Left cardiac atrium (tissue), 1 donor: ENCODE results near the genes UNC5CL and TREM2.

GRCh38 chr6:39871358-39871789 lies 62.9 kb downstream of the MOCS1 start:
- PRO-cap = no peak

DNA sequence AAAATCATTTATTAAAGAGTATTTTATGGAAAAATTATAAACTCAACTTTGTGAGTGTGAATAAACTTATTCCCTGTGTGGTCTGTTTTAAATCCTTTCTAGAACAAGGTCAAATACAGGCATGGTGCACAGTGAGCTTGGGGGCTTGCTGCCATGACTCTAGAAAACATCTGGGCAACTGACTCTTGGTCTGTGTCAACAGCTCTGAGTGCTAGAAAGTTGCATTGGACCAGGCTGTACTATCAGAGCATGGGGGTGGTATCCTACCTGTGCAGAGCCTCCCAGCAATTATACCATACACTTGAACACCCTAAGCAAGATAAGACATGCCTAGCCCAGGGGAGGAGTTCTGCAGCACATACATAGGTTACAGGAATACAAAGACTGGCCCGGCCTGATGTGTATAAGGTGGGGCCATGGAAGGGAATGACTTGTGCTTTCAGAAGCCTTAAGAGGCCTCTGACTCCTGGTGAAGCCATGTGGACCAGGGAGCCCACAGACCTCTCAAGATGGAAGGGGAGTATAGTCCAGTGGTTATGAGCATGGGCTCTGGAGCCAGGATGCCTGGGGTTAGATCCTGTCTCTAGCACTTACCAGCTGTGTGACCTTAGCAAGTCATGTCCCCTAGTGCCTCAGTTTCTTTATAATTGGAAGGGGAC lies 11.4 kb upstream of the MOCS1 start:
- PRO-cap = no peak

DNA sequence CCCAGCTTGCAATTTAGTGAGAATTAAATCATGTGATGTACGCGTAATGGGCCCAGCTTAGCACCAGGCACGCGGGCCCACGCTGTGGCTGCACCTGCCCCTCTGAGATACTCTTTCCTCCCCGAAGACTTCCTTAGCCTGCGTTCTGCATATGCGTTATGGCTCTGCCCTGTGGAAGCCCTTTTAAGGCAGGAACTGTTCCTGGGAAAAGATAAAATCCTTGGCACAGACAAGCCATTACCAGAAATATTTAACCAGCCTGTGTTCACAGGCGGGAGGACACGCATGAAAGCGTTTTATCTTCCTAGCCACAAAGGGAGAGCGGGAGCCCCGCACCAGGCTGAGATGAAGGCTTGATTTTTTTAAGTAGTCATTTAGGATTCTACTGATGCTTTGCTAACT lies 311.0 kb downstream of the LRFN2 start:
- PRO-cap = no peak

GRCh38 chr6:40298541-40298819 lies 288.7 kb downstream of the LRFN2 start:
- PRO-cap = no peak

GRCh38 chr6:40349074-40349552 lies 238.1 kb downstream of the LRFN2 start:
- PRO-cap = no peak

- PRO-cap = no peak
Observed at GRCh38 chr6:40444584-40444975, 142.6 kb downstream of the LRFN2 start.

DNA sequence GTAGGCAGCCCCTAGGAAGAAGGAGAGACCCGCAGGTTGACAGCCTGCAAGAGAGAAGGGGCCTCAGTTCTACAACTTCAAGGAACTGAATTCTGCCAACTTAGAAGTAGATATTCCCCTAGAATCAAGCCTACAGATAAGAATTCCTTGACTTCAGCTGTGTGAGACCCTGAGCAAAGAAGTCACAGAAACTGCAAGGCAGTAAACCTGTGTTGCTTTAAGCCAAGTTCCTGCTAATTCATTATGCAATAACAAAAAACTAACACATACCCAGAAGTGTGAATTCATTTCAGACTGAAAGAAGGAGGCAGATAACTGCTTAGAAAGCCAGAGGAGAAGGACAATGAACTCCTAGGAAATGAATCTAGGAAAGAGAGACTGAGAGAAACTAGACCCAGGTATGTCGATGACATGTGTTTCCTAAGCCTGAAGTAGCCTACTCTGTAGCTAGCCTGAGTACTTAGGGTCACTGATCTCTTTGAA lies 131.1 kb downstream of the LRFN2 start:
- PRO-cap = no peak

DNA sequence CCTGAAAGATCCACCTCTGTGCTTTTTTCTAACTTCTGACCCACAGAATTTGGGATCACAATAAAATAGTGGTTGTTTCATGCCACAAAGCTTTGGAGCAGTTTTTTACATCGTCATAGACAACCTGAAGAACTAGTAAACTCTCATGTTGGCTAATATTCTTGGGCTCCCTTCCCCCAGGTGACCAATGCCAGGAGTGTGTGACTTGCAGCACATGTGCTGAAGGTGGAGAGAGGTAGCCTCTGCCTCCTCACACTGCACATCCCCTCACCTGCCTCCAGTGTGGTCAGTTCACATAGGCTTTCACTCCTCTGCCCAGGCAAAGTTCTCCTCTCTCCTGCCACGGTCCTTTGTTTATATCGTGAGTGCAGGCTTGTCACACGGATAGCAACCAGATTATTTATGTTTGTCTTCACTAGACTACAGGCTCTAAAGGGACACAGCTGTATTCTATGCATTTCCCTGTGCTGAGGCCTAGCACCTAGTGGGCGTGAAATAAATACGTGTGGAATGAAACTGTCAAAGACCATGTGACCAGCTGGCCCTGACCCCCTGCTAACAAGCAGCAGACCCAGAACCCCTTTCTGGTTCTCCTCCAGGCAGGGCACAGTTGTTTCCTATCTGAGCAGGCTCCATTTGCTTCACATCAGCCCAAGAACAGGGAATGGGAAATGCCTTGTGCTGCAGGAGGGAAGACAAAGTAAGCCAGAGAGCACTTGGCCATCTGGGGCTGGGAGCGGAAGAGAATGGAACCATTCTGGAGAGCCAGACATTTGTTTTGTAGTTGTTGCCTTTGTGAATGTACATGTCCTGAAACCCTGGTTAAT lies 42.4 kb downstream of the UNC5CL start:
- PRO-cap = no peak

DNA sequence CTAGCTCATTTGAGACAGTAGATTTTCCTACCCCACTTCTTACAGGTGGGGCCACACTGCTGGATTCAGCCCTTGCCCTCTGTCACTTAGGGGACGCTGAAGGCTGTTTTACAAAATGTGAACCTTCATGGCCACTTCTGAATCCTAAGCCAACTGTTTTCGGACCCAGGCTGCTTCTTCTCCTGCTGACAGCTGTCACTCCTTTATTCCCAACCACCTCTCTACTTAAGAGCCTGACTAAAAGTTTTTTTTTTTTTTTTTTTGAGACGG lies 35.1 kb downstream of the UNC5CL start:
- PRO-cap = no peak

- PRO-cap = no peak
Observed at GRCh38 chr6:41039138-41039807, at the start of gene UNC5CL. UNC5CL (minus strand) TSS chr6:41039221.

DNA sequence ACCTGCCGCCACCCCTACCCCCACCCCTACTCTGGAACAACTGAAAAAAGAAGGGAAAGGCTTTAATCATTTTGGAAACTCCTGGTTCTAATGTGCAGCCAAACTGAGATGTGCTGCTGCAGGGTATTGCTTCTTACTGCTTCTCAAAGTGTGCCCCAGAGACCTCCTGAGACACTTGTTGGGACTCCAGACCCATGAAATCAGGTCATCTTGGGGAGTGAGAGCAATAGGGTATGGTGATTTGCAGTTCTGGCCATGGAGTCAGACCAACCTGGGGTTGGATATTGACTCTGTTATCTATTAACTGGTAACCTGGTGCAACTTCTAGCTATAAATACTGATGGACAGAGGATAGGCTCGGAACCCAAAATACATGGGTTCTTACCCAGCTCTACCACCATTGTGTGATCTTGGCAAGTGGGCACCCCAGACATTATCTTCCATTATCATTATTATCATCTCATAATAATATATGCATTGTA lies 3.8 kb downstream of the TSPO2 start:
- PRO-cap = no peak

- PRO-cap = bidirectional peak, plus-strand start at chr6:41055437, minus-strand start at chr6:41055358
Observed at GRCh38 chr6:41055166-41055755, 2.3 kb downstream of the APOBEC2 start.

DNA sequence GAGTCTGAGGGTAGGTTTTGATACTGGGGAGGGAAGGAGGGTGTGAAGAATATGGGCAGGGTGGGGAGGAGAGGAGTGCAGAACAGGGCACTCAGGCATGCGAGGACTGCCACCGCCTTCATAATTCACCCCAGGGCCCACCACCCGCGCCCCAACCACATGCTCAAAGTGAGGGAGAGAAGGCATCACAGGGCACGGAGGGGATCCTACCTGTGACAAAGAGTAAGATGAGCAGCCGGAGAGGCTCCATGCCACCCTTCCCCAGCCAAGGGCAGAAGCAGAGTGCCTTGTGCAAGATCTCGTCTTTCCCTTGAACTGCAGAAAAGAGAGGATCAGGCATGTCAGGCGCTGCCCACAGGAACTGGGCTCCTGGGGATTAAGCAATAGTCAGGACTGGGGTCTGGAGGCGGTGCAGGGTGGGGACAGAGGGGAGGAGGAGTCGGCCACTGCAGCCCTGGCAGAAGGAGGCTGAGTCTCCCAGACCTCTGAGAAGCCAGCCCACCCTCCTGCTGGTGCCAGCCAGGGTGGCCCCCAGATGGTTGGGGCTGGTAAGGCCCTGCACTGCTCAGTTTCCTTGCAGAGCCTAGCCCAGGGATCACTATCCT lies at the start of gene TREM2:
TSS of gene TREM2 (minus strand) at position 284 of the 605 bp plus-strand sequence.
- PRO-cap = no peak

- PRO-cap = no peak
Observed at GRCh38 chr6:41199316-41199782, 1.6 kb downstream of the TREML2 start.

- PRO-cap = no peak
Observed at GRCh38 chr6:41201421-41202217, 670 bp upstream of the TREML2 start.

DNA sequence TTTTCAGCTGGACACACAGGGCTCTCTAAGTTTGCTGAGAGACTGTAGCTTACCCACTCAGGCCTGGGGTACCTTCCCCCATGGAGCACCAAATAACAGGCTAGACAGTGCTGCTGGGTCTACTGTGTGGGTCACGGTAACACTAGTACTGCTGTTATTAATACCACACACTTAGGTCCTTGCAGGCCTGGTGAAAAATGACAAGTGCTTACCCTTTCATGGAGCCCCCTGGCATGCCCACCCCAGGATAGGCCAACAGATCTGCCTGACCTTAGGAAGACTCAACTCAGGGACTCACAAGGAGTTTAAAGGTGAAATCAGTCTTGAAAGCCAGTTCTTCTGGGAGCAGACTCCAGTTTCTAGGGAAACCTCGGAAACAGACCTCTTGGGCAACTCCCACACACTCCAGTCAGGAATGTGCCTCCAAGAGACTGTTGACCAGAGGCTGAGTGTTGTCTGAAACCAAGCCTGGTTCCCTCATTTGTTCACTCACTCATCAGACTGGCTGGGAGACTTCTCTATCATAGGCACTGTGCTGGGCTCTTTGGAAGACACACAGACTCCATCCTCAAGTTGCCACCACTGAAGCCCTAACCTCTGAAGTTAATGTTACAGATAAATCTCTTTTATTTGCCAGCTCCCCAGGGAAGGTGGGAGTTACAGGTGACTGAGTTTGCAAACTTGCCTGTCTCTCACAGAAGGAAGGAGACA lies 1.8 kb downstream of the TREM1 start:
- PRO-cap = no peak

GRCh38 chr6:41287967-41288420 lies 1.5 kb upstream of the TREM1 start:
- PRO-cap = no peak

- PRO-cap = no peak
Observed at GRCh38 chr6:41517895-41518456, 28.2 kb upstream of the FOXP4 start.

- PRO-cap = no peak
Observed at GRCh38 chr6:41527896-41528588, 18.1 kb upstream of the FOXP4 start.

DNA sequence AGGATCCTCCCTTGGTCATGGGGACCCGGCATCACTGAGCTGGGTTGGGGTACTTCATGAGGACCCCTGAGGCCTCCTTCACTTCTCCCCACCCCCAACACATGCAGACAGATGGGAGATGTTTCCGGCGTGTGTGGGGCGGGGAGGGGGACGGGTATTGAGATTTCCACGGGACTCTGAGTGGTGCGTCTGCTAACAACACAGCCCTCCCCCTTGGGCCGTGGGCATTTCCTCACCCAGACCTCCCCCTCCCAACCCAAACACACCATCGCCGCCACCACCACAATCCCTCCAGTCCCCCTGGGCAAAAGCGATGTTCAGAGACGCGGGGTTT lies 911 bp upstream of the FOXP4 start:
- PRO-cap = no peak